ENCODE data around the gene HABP4.

DNA sequence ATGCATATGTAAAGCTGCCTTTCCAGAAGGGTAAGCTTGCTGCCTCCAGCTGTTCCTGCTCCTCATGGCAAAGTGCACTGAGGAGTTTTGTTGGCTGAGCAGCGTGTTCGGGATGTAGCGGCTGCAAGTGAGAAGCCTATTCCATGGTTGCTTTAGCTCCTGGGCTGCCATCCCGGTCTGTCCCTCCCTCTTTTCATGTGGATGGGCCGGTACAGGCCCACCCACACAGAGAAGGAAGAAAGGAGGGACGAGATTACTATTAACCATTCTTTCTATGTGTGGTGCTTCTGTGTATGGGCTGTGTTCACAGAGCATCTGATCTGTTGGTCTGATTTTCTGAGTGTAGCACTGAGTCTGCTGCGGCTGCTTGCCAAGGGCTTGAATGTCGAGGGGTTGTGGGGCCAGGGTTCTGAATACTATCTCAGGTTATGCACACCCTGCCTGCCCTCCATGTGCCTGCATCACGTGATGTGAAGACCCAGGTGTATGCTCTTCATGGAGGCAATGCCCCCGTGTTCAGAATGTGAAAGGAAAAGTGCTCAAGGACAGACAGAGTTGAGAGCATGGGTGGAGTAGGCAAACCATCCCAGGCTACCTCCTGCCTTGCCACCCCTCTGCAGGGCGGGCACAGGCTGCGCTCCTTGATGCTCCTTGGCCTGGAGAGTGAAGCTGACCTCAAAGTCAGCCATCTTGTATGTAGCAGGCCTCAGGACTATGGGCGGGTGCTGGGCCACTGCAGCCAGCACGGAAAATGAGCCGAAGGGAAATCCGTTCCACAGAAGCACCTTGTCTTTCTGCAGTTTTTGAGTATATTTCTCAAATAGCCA lies 254.9 kb downstream of the FANCC start:
- PRO-cap, 6 experiments, result no peak in any of the 6 experiments
- RAMPAGE, long total RNA, 2 experiments, result no peak in any of the 2 experiments
- RRBS, result no CpG with 5 or more reads among the region's 16 CpGs

- PRO-cap, 6 experiments, result no peak in any of the 6 experiments
- RAMPAGE, long total RNA, 2 experiments, result no peak in any of the 2 experiments
- RRBS, result no CpG with 5 or more reads among the region's 12 CpGs
Measured at GRCh38 chr9:95063623-95064286, 253.8 kb downstream of the FANCC start.

DNA sequence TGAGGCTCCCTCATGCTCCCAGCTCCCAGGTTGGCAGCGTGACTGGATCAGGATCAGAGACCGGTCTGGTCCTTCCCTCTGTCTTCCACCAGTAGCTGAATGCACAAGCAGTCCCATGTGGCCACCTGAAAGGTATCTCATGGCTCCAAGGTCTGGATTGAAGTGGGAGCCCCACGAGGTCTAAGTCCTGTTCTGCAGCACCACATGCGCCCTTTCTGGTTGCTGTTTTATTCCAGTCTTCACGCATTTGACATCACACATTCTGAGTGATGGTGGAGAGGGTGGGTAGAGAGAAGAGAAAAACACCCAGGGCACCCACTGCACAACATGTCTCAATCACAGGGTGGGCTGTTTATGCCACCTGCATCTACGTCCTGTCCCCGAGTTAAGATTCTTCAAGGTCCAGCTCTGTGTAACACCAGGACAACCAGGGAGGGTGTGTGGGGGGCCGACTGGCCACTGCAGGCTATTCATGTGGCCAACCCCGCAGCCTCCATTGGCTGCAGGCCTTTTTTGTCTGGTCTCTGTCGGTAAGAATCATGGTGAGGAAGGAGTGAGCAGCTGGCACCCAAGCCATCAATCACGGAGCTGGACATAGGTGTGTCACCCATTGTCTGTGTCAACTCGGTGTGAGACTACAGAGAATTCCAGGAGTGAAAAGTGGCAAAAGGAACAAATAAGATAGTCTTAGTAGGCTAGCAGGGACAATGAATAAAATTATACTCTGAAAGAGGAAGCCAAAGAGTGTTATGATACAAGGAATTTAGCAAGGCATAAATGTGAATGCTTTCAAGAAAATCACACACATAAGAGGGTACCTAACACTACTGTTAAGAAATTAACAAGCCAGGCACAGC lies 204.6 kb downstream of the FANCC start:
- PRO-cap, 6 experiments, result peak in 1 of 6 experiments; most common plus-strand start position 263 of the sequence (in 1)
- RAMPAGE, long total RNA, 2 experiments, result no peak in any of the 2 experiments
- RRBS, result no CpG with 5 or more reads among the region's 12 CpGs

- PRO-cap, 6 experiments, result peak in 4 of 6 experiments; most common plus-strand start chr9:95627231 (in 1); most common minus-strand start chr9:95627089 (in 4)
- RAMPAGE, long total RNA, 2 experiments, result no peak in any of the 2 experiments
- RRBS, result 20% methylated on average over 4 of the region's 17 CpGs
Measured at GRCh38 chr9:95626904-95627508, 117.9 kb upstream of the PTCH1 start.

DNA sequence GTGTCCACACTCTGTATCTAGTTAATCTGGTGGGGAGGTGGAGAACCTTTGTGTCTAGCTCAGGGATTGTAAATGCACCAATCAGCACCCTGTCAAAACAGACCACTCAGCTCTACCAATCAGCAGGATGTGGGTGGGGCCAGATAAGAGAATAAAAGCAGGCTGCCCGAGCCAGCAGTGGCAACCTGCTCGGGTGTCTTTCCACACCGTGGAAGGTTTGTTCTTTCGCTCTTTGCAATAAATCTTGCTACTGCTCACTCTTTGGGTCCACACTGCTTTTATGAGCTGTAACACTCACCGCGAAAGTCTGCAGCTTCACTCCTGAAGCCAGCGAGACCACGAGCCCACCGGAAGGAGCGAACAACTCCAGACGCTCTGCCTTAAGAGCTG lies 172.0 kb upstream of the PTCH1 start:
- PRO-cap, 6 experiments, result no peak in any of the 6 experiments
- RAMPAGE, long total RNA, 2 experiments, result no peak in any of the 2 experiments
- RRBS, result no CpG with 5 or more reads among the region's 11 CpGs

DNA sequence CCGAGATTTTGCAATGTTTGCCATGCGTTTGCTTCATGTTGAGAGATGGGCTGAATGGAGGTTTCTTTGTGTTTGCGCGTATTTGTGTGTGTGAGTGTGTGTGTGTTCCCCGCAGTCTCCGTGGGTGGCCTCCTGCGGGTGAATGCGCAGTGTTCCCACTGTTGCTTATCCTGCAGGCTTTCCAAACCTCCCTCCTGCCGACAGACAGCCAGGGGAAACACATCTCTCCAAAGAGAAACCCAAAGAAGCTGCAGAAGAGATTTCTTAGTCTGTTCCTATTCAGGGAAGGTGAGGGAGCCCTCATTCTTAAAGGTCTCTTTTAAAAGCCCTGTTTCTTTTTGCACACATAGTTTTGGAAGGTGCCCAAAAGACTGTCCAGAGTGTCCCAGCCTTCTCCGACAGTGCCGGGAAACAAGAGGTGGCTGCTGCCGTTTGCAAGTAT lies 103.8 kb upstream of the ERCC6L2 start:
- PRO-cap, 6 experiments, result no peak in any of the 6 experiments
- RAMPAGE, long total RNA, 2 experiments, result no peak in any of the 2 experiments
- RRBS, result 8% methylated on average over 2 of the region's 12 CpGs

DNA sequence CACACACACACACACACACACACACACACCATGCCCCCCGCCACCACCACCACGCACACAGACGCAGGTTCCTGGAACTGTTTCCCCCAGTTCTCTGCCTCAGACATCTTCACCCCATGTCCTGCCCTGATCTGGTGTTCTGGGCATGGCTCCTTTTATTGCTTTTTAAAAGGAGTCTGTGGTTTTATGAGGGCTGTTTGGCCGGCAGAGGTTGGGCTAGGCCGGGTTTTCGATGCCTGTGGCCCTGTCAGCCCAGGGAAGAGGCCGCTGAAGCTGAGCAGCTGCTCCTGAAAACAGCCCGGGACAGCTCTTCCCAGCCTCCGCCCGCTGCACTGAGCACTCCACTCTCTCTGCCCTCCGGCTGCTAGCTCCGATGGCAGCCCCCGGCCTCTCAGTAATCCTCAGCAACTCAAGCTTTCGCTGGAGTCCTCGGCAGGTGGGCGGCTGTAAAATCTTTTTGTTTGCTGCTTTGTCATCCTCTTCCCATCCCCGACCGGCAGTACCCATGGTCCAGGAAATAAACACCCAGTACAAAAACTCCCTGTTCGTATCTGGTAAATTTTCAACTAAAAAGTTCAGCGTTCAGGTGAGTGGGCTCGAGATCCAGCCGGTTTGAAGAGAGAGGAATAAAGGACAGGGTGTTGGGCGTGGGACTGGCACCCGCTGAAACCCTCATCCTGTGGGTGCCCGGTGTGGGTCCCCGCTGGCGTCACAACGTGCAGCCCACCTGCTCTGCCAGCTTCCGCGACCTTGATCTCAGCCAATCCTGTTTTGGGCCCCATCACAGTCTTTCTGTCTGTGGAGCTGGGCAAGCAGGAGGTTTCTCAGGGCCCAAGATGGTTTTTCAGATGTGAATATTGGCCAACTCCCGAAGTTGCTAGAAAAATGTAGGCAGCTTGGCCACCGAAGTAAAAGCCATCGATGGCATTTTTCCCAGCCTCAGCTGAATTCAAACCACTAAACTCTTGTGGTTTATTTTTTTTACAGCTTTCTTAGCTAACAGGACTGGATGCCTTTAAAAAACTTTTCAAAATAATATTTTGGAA lies 102.9 kb upstream of the ERCC6L2 start:
- PRO-cap, 6 experiments, result no peak in any of the 6 experiments
- RAMPAGE, long total RNA, 2 experiments, result no peak in any of the 2 experiments
- RRBS, result 37% methylated on average over 14 of the region's 33 CpGs

GRCh38 chr9:95971979-95972978 lies 96.8 kb downstream of the ERCC6L2 start:
- PRO-cap, 6 experiments, result no peak in any of the 6 experiments
- RAMPAGE, long total RNA, 2 experiments, result no peak in any of the 2 experiments
- RRBS, result no CpG with 5 or more reads among the region's 6 CpGs

DNA sequence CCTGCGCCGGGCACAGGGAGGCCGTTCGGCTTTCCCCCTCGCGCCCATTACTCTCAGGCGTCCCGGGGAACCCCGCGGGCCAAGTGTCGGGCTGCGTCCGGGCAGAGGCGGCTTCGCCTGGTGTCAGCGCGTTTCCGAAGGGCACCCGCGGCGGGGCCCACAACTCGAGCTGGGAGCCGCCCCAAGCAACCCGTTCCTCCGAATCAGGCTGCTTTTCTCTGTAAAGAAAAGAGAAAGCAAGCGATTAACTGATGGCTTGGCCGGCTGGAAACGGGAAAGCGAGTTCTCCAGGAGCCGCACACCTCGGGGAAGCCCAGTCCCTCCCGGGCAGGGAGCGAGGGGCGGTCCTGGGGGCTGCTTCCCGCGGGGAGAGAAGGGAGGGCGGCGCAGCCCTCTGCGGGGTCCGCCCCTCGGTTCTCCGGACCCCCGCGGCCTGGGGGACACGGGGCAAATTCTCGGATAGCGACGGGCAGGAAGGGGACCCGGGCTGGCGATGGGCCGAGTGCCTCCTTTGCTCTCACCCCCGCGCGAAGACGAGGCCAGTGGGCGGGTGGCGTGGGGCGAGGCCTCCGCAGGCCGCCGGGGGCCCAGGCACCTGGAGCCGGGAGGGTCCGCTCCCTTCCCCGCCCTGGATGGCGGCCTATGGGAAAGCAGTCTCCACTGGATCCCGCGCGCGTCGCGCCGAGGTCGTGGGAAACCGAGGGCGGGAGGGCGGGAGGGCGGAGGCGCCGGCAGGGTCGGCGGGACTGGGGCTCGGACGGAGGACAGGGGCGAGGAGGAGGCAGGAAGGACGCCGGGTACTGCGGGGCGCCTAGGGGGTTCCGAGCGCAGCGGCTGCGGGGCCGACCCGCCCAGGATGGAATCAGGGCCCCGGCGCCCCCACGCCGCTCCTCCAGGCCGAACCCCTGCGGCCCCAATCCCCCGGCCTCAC lies 145.8 kb downstream of the ERCC6L2 start:
- PRO-cap, 6 experiments, result peak in 5 of 6 experiments; most common plus-strand start position 760 of the sequence (in 3); most common minus-strand start position 644 of the sequence (in 3)
- RAMPAGE, long total RNA, 2 experiments, result no peak in any of the 2 experiments
- RRBS, result 4% methylated on average over 66 of the region's 101 CpGs

- PRO-cap, 6 experiments, result peak in 6 of 6 experiments; most common plus-strand start chr9:96418825 (in 6)
- RAMPAGE, long total RNA, 2 experiments, result no peak in any of the 2 experiments
- RRBS, result 2% methylated on average over 21 of the region's 44 CpGs
Measured at GRCh38 chr9:96418797-96419239, 648 bp upstream of the ZNF367 start.

GRCh38 chr9:96450024-96451114 lies at the start of gene HABP4:
Gene HABP4 (plus strand): TSS chr9:96450169.
- PRO-cap, 6 experiments, result peak in 6 of 6 experiments; most common plus-strand start chr9:96450169 (in 3)
- RAMPAGE, long total RNA, 2 experiments, result no peak in any of the 2 experiments
- RRBS, result 1% methylated on average over 67 of the region's 131 CpGs

GRCh38 chr9:96490569-96491030 lies 40.6 kb downstream of the HABP4 start:
- PRO-cap, 6 experiments, result no peak in any of the 6 experiments
- RAMPAGE, long total RNA, 2 experiments, result no peak in any of the 2 experiments
- RRBS, result no CpG with 5 or more reads among the region's 8 CpGs

GRCh38 chr9:96599446-96599810 lies 20.2 kb downstream of the CDC14B start:
- PRO-cap, 6 experiments, result no peak in any of the 6 experiments
- RAMPAGE, long total RNA, 2 experiments, result no peak in any of the 2 experiments
- RRBS, result no CpG with 5 or more reads among the region's 4 CpGs

- PRO-cap, 6 experiments, result no peak in any of the 6 experiments
- RAMPAGE, long total RNA, 2 experiments, result no peak in any of the 2 experiments
- RRBS, result no CpG with 5 or more reads among the region's 4 CpGs
Measured at GRCh38 chr9:97326231-97326787, 18.9 kb downstream of the CCDC180 start.

- PRO-cap, 6 experiments, result no peak in any of the 6 experiments
- RAMPAGE, long total RNA, 2 experiments, result no peak in any of the 2 experiments
- RRBS, result no CpG with 5 or more reads among the region's 5 CpGs
Measured at GRCh38 chr9:97450642-97451230, 38.8 kb downstream of the TDRD7 start.

- PRO-cap, 6 experiments, result peak in 2 of 6 experiments; most common plus-strand start chr9:97557768 (in 1); most common minus-strand start chr9:97557758 (in 2)
- RAMPAGE, long total RNA, 2 experiments, result no peak in any of the 2 experiments
- RRBS, result no CpG with 5 or more reads among the region's 9 CpGs
Measured at GRCh38 chr9:97557479-97558238, 56.2 kb downstream of the TMOD1 start.

DNA sequence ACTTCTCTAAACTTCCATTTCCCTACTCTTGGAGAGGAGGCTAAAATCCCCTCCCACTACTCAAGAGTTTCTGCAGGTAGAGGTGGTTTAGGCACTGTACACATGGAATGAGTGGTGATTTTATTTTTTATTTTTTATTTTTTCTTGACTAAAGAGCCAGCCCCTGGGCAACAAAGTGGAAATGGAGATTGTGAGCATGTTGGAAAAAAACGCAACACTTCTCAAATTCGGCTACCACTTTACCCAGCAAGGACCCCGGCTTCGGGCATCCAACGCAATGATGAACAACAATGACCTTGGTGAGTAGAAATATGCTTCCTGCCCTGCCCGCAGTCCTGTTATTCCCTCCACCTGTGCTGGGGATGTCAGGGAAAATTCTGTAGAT lies 42.0 kb downstream of the TSTD2 start:
- PRO-cap, 6 experiments, result no peak in any of the 6 experiments
- RAMPAGE, long total RNA, 2 experiments, result no peak in any of the 2 experiments
- RRBS, result no CpG with 5 or more reads among the region's 6 CpGs

DNA sequence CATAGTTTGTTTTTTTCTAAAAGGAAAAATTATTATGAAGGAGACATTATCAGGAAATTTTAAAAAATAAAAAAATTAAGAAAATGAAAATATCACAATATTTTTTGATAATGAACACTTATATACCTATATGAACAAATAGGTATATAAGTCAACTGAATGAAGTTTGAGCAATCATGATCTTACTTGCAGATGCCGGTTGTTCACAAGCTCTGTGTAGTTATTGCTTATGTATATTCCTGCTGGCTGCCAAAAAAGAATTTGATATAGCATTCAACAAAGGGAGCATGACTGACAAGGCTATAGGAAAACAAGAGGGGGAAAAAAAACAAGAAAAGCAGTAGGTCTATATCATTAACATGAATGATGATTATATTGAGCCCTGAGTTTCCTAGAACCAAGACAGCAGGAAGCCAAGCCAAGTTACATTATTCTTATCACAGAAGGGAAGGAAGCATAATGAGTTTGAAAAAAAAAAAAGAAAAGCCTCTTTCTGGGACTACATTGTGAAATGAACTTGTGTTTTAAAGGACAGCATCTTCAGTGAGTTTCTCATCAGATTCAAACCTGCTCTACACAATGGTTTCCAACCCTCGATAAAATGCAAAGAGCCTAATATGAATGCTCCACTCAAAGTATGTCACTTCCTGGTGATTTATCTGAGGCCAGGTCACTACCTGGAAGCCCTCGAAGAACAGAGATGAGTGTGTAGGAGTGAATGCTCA lies 41.0 kb downstream of the TSTD2 start:
- PRO-cap, 6 experiments, result no peak in any of the 6 experiments
- RAMPAGE, long total RNA, 2 experiments, result no peak in any of the 2 experiments
- RRBS, result no CpG with 5 or more reads among the region's 3 CpGs

- PRO-cap, 6 experiments, result no peak in any of the 6 experiments
- RAMPAGE, long total RNA, 2 experiments, result no peak in any of the 2 experiments
- RRBS, result no CpG with 5 or more reads among the region's 10 CpGs
Measured at GRCh38 chr9:97663905-97664887, 30.6 kb downstream of the NCBP1 start.

DNA sequence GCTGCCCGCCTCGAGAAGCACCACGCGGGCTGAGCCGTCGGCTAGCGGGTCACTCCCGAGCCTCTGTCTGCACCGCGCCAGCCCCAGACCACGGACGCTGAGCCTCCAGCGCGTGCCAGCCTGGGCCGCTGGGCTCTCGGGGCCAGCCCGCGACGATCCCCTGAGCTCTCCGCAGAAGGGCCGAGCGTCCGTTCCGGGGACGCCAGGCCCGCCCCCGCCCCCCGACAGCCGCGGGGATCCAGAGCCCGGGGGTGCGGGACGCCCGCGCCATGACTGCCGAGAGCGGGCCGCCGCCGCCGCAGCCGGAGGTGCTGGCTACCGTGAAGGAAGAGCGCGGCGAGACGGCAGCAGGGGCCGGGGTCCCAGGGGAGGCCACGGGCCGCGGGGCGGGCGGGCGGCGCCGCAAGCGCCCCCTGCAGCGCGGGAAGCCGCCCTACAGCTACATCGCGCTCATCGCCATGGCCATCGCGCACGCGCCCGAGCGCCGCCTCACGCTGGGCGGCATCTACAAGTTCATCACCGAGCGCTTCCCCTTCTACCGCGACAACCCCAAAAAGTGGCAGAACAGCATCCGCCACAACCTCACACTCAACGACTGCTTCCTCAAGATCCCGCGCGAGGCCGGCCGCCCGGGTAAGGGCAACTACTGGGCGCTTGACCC lies 750 bp downstream of the FOXE1 start:
- PRO-cap, 6 experiments, result no peak in any of the 6 experiments
- RAMPAGE, long total RNA, 2 experiments, result no peak in any of the 2 experiments
- RRBS, result 2% methylated on average over 31 of the region's 85 CpGs

All from heart left ventricle (tissue), 7 donors.